Metastatic Liver Carcinoma in the Lung (tissue), 2 donors: ENCODE results near the genes CRTAM, OR6X1, OR8D4, OR8B8 and PANX3.

GRCh38 chr11:122348809-122349399, 232.9 kb upstream of the BLID start:
- PRO-cap, 2 experiments = no peak in any of the 2 experiments

DNA sequence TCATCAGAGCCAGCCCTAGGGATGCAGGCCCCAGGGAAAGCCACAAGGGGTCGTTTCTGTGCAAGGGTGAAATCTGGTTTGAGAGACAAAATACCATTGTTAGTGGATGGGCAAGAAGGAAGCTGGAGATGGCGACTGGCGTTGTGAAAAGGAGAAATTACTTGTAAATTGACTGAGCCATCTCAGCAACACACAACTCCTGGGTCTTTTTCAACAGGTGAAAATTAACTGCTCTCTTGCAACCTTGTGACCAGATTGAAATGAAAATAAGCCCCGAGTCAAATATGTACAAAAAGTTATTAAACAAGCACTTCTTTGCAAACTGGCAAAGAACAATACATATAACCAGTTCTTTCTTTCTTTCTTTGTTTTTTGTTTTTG, 26.4 kb upstream of the UBASH3B start:
- PRO-cap, 2 experiments = no peak in any of the 2 experiments

DNA sequence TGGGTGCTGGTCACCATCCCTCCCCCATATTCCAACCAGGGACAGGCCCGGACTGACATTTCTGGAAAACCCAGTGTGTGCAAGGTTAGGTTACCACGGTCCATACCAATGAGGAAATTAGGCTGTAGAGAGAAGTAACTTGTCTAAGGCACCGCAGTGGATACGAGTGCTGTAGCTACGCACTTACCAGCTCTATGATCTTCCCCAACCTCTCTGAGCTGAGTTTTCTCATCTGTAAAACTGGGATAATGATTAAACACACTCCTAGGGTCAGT, 1.3 kb upstream of the UBASH3B start:
- PRO-cap, 2 experiments = no peak in any of the 2 experiments

GRCh38 chr11:122808590-122808979, 29.7 kb upstream of the CRTAM start:
- PRO-cap, 2 experiments = no peak in any of the 2 experiments

DNA sequence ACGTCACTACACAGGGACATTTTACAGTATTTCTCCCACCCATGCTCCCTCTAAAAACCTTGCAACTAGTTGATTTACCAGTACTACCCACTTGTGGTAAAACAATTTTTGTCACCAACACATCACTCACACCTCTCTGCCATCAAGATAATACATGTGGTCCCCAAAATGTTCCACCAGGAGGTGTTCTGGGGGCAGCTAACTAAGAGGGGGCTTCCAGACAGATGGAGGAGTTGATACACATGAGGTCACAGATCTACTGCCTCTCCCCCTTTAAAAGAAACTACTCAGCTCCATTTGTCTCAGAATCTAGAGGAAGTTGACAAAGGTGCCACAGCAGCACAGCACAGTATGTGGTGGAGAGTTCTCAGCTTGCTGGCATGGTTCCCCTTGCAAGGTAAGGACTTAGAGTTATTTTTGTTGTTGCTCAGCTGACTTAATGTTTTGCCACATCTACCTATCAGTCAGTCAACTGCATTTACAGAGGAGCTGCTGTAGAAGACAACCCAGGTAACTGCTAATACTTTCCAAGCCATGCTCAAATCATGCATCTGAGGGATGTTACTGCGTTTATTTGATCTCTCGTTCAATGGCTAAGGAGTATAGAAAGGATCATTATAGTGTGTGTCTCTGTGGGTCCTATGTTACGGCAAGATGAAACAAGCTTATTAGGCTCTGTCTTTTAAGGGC, at the start of gene CRTAM:
Gene CRTAM (plus strand): TSS at position 305 of the 690 bp plus-strand sequence.
- PRO-cap, 2 experiments = peak in 1 of 2 experiments; most common plus-strand start position 305 of the sequence (in 1)

GRCh38 chr11:123193558-123194299, 1.3 kb downstream of the CLMP start:
- PRO-cap, 2 experiments = no peak in any of the 2 experiments

DNA sequence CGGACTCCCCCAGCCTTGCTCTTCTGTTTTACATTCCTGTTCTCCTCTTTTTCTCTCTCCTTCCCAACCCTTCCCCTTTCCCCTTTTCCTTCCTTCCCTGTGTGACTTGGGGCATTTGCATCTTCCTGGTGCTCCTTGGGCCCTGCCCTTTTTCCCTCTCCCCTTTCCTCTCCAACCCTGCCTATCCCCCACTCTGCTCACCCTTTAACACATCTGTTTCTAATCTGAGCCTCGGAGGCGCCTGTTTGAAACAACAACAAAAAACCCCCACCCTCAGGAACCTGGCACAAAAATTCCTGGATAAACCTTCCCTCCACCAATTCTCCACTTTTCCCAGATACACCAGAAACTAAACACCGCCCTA, 766 bp downstream of the CLMP start:
- PRO-cap, 2 experiments = no peak in any of the 2 experiments

GRCh38 chr11:123478244-123478693, 48.2 kb downstream of the GRAMD1B start:
- PRO-cap, 2 experiments = peak in 1 of 2 experiments; most common minus-strand start chr11:123478464 (in 1)

DNA sequence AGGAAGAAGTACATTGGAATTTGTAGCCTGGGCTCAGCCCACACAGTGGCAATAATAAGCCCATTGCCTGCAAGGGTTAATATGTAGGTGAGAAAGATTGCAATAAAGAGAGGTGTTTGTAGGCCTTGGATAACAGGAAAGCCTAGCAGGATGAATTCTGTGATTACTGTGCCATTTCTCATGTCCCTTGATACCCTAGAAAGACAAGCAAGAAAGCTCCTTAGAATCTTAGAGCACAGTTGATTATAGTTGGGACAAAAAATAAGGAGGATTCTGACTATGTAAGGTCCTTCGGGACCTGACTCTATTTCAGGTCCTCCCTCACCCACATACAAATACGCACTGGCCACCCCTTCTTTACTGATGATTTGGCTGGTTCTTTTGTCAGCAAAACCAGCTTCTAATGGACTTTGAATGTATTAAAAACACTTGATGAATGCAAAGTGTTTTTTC, at the start of gene OR6X1:
Gene OR6X1 (minus strand): TSS at position 182 of the 453 bp plus-strand sequence.
- PRO-cap, 2 experiments = no peak in any of the 2 experiments

DNA sequence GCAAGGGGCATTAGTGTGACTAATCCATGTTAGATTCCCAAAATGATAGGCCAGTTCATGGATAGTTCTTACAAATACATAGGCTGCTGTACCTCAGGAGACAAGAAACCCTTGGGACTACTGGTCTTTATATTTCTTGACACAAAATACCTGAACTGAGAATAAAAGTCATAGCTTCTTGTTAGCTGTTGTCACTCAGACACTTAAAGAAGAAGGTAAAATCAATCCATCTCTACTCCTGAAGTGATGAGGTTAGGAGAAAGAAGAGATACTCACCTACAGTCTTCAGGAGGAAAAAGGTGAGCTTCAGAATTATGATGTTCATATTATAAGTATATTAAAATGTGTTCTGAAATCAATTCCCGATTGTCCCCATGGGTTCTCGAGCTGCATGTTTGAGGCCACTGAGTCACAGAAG, at the start of gene OR8D4:
Gene OR8D4 (plus strand): TSS at position 209 of the 418 bp plus-strand sequence.
- PRO-cap, 2 experiments = no peak in any of the 2 experiments

GRCh38 chr11:124122711-124123306, 7.6 kb downstream of the VWA5A start:
- PRO-cap, 2 experiments = no peak in any of the 2 experiments

DNA sequence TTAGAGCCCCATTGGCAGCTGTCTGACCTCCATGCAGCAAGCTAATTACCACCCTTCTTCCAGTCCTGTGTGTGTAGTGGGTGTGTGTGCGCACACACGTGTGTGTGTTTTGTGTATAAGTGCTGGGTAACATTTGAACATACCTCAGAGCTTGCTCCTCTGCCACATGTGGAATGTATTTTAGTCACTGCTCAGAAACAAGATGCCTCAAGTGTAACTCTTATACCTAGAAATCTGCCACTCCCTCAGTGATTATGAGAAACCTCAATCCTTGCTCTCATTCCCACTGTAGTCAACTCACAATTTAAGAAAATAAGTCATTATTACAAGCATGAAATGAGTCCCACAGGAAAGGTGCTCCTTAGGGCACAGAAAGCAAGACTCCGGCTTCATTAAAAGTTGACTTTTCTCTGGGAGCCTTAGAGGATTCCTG, at the start of gene OR8B8:
Gene OR8B8 (minus strand): TSS at position 264 of the 433 bp plus-strand sequence.
- PRO-cap, 2 experiments = no peak in any of the 2 experiments

- PRO-cap, 2 experiments = no peak in any of the 2 experiments
Measured at GRCh38 chr11:124611267-124611589, at the start of gene PANX3. TSS of gene PANX3 (plus strand) at chr11:124611428.

DNA sequence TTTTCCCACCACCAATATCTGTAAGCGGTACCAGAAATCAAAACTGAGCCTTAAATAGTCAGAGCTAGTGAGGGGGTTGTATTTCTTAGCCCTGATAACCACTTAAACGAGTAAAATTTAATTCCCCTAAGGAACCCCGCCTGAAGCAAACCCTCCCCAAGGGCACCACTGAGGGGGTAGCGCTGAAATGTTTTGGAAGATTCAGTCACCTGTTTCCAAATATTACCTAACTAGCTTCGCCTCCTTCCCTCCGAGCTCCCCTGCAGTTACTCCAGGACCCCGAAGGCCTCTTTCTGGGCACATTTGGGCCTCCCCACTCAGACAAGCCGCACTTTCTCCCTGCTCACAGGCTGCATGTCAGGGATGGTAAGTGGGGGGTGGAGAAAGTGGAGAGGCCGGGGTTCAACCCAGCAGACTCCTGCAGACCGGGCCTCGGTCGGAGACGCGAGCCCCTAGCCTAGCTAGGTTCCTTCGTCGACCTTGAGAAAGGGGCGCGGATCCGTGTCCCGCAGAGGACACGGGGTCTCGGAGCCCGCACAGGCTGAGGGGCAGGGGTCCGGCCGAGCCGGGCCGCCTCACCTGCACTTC, 382 bp downstream of the SIAE start:
- PRO-cap, 2 experiments = no peak in any of the 2 experiments

DNA sequence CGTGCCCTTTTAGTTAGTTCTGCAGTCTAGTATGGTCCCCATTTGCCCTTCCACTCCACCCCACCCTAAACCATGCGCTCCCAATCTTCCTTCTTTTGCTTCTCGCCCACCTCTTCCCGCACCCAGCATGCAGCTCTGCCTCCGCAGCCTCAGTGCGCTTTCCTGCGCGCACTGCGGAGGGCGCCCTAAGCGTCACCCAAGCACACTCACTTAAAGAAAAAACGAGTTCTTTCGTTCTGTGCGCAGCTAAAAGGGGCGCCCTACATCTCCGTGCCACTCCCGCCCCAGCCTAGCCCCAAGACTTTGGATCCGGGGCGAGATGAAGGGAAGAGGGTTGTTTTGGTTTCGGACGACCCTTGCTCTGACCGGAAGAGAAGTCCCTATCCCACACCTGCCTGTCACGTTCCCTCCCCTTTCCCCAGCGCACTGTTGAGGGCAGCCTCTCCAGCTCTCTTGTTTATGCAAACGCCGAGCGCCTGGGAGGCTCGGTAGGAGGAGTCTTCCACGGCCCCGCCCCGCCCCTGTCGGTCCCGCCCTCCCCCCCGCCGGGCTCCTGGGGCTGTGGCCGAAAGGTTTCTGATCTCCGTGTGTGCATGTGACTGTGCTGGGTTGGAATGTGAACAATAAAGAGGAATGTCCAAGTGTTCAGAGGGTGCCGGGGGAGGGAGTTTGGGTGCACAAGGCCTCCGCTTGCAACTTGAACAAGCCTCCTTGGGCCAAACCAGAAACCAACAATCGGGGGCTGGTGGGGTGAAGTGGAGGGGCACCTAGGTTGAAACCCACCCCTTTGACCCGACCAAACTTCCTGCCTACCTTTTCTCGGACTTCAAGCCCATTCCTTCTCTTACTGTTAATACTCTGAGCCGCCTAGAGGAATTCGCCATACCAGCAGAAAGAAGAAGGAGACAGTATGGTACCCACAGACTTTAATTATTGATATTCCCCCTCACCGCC, 5.2 kb downstream of the VSIG2 start:
- PRO-cap, 2 experiments = peak in 2 of 2 experiments; most common minus-strand start position 431 of the sequence (in 2)

- PRO-cap, 2 experiments = no peak in any of the 2 experiments
Measured at GRCh38 chr11:124754476-124755138, 2.6 kb upstream of the VSIG2 start.

- PRO-cap, 2 experiments = peak in 2 of 2 experiments; most common plus-strand start chr11:124761601 (in 2); most common minus-strand start chr11:124761285 (in 1)
Measured at GRCh38 chr11:124761000-124761878, 851 bp downstream of the ESAM start.

GRCh38 chr11:124762713-124763612, 873 bp upstream of the ESAM start:
- PRO-cap, 2 experiments = peak in 2 of 2 experiments; most common plus-strand start chr11:124763457 (in 1); most common minus-strand start chr11:124762783 (in 1)

DNA sequence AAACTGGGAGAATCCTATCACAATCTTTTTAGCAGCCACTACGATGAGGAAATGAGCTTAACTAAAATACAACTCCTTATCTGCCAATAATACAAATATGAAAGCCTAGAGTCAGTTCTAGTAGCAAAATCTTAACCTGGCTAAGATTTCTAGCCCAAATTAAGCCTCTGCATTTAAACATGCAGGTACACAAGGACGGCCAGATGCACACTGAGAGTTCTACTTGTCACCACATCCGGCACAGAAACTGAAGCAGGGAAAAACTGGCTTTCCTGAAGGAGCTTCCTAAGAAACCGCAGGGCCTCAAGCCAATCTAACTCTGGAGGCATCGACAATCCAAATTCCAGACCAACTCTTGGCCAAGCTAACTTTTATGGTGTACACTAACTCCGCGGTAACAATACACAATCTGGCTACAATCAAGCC, 1.3 kb downstream of the MSANTD2 start:
- PRO-cap, 2 experiments = no peak in any of the 2 experiments

DNA sequence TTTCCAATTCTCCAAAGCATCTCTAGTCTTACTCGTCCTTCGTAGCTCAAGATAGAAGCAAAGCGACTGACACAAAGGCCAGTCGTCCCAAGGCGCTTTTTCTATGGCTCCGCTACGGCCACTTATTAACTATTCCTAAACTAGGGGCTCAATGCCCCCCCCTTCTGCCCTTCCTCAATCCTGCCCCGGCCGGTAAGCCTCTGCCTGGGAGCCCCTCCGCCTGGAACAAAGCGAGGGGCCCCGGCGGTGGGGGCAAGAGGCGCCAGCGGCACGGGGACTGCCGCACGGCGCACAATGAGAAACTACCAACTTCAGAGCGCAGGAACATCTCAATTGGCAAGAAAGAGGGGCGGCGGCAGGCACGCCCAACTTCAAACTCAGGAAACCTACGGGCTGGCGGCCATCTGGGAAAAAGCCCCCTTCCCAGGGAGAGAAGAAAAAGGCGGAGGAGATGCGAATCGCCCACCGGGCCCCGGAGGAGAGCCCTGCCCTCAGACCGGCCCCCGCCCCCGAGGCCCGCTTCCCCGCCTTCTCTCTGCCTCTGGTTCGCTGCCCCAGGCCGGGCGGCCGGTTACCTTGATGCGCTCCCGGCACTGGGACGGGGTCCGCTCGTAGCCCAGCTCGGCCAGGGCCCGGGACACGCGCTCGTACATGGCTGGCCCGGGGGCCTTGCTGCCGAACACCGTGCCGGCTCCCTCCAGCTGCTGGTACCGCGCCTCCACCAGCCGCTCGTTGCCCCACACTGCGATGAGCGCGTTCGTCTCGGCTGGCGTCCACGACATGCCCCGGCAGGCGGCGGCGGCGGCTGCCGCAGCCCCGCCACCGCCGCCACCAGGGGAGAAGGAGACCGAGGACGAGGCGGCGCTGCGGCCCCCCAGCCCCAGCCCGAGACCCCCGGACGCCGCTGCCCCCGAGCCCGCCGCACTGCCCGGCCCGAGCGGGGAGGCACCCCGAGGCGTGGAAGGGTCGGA, 625 bp downstream of the MSANTD2 start:
- PRO-cap, 2 experiments = peak in 1 of 2 experiments; most common plus-strand start position 314 of the sequence (in 1)